SK-MEL-5 (cell line): ENCODE measurements around a stretch of chr1.

DNA sequence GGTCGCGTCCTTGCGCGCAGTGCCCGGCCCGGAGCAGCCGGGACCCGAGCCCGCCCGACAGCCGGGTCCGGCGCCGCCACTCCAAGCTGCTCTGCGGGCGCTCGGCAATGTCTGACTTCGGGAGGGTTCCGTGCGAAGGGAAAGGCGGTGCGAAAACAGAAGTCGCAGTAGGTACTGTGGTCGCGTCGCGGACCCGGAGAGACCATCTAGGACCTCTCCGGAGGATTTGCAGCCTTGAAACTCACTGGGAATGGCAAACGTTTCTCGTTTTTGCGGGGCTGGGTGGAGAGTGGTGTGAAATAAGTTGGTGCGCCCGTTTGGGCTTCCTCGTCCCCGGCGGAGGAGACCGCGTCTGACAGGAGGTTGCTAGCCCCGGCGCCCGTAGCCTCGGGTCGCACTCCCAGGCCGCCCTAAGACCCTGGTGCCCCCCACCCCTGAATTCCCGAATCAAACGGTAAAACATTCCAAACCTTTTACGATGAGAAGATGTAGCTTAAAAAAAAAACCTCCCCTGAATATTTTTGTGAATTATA, 1.1 kb downstream of the SPEN start:
RAMPAGE:
- cytosol, long total RNA, result no peak
- long total RNA, result no peak
- nucleus, long total RNA, result no peak

GRCh38 chr1:15940320-15941261, 35.3 kb downstream of the ZBTB17 start:
RAMPAGE:
- cytosol, long total RNA, result no peak
- long total RNA, result no peak
- nucleus, long total RNA, result no peak

DNA sequence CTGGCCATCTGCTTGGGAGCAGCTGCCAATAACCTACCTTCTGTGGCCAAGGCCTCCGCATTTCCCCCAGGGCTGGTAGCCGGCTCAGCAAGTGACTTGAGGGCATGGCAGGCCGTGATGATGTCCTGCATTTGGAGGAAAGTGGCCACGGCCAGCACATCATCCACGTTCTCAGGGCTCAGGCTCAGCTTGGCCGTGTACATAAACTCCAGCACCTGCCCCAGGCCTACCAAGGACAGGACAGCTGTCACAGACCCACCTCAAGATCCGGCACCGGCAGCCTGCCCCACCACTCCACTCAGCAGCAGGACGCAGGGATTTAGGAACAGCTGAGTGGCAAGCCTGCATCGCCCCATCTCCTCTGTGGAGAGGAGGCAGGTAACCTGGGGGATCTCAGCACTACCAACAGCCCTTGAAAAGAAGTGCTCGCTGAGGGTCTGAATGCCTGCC, 29.0 kb downstream of the ZBTB17 start:
RAMPAGE:
- cytosol, long total RNA, result no peak
- long total RNA, result no peak
- nucleus, long total RNA, result no peak

RAMPAGE:
- cytosol, long total RNA, result no peak
- long total RNA, result no peak
- nucleus, long total RNA, result no peak
These were observed 6.9 kb upstream of the ZBTB17 start for GRCh38 chr1:15982783-15983302.

GRCh38 chr1:16018966-16019480, 1.2 kb upstream of the HSPB7 start:
RAMPAGE:
- cytosol, long total RNA, result no peak
- long total RNA, result no peak
- nucleus, long total RNA, result no peak

RAMPAGE:
- cytosol, long total RNA, result no peak
- long total RNA, result no peak
- nucleus, long total RNA, result no peak
These were observed 1.7 kb upstream of the HSPB7 start for GRCh38 chr1:16019481-16020003.

DNA sequence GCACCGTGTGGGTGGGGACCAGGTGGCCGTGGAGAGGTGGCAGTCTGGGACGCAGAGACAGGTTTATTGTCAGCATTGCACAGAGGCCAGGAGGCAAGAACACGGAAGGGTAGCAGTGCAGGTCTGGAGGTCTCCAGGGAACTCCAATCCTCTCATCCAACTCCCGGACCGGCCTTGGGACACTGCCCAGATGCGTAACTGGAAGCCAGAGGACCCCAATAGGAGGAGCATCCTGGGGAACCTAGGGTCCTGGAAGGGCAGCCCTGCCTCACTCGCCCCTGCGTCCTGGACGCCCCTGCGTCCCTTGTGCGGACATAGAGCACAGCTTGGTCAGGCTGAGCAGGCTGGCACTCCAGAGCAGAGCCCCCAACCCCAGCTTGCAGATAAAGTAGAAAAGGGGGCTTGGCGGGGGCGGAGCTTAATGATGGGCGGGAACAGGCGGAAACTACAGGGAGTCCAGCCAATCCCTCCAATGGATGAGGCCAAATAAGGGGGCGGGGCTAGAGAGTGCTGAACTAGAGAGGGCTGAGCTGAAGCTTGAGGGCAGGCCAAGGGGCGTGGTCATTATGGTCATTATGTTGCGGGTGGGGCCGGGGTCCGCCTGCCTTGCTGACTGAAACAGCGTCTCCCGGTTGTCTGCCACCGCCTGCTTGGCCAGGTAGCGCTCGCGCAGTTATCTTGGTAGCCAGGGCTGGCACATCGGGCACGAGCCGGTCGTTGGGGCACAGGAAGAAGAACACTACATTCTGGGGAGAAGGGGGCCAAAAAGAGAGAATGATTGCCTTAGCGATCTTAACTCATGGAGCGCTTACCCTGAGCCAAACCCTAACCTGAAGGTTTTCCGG, 3.6 kb upstream of the ARHGEF19 start:
RAMPAGE:
- cytosol, long total RNA, result no peak
- long total RNA, result no peak
- nucleus, long total RNA, result no peak

GRCh38 chr1:16378544-16378816, 11.4 kb downstream of the SZRD1 start:
RAMPAGE:
- cytosol, long total RNA, result no peak
- long total RNA, result no peak
- nucleus, long total RNA, result no peak

DNA sequence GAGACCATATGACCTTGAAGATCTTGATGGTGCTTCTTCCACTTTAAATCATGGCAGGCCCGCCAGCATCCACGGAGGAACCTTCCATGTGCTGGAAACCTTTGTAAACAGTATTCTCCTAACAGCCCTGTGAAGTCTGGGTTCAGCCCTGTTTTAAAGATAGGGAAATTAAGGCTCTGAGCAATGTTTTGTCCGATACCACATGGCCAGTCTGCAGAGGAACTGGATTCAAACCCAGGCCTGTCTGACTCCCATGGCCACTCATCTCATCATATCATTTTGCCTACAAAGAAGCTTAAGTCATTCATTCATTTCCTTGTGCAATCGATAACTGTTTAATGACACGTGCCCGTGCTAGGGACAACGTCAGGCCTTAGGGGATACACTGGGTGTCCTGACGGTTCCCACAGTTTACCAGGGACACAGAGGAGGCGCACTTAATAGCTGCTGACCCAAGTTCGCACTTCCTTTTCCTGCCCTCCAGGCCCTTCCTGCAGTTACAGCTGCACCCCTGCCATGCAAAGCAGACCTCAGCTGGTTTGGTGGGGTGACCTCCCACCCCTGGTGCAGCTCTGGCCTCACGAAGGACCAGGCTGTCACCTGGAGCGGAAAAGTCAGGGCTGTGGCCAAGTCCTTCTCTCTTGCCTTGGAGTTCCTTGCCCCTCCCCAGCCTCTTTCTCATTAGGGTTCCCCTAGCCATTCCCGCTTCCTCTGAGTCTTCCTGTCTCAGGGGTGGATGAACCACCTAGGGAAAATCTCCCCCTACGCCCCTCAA, 4.3 kb downstream of the SPATA21 start:
RAMPAGE:
- cytosol, long total RNA, result no peak
- long total RNA, result no peak
- nucleus, long total RNA, result no peak

DNA sequence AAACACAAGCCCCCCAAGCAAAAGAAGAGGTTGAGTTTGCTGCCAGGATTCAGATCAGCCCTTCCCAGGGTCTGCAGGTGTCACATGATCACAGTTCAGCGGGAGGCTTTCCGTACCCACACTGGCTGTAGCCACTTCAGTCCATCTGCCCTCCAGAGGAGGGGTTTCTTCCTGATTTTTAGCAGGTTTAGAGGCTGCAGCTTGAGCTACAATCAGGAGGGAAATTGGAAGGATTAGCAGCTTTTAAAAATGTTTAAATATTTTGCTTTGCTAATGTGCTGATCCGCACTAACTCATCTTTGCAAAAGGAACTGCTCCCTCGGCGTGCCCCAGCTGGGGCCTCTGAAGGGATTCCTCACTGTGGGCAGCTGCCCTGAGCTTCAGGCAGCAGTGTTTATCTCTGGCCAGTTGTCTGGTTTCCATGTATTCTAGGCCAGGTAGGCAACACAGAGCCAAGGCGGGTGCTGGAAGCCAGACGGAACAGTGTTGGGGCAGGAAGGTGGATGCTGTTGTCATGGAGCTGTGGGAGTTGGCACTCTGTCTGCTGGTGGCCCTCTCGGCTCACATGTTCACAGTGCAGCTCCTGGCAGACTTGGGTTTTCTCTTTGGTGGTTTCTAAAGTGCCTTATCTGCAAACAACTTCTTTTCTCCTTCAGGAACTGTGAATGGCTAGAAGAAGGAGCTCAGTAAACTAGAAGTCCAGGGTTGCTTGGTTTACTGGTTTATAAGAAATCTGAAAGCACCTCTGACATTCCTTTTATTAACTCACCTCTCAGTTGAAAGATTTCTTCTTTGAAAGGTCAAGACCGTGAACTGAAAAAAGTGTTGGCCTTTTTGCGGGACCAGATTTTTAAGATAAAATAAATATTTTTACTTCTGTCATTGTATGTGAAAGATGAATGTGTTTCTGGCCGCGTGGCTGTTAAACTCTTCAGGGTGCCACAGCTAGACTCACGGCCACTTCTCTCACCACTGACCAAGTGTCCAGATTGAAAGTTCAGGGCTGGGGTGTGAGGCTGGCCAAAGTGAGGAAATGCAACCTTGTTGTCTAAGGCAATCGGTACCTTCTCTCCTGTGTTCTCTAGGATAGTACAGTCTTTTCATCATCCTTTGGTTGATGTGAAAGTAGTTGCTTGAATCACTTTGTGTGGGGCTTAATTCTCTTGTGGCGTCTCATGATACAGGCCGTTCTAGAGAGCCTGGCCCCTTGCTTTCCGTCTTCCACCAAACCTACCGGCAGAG, 19.1 kb downstream of the NECAP2 start:
RAMPAGE:
- cytosol, long total RNA, result no peak
- long total RNA, result no peak
- nucleus, long total RNA, result no peak

DNA sequence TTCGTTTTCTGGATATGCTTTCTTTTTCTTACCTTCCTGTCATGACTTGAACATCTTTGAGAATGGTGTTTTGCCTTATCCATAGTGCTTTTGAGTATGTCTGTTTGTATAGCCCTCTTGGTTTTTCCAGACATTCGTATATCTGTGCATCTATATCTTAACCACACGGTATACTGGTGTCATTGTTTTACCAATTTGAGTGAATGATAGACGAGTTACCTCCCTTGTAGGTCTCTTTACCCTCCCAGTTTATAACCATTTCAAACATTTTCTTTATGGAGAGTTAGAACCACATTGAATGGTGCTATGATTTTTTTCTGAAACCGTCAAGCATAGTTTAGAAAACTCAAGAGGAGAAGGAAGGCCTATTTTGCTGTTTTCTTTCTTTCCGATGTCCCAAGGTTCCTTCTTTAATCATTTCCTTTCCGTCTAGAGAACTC, 32.0 kb downstream of the NECAP2 start:
RAMPAGE:
- cytosol, long total RNA, result no peak
- long total RNA, result no peak
- nucleus, long total RNA, result no peak

RAMPAGE:
- cytosol, long total RNA, result no peak
- long total RNA, result no peak
- nucleus, long total RNA, result start-site peak on the minus strand at chr1:16499219-16499286, 28 and 16 reads in 2 replicates
These were observed 58.6 kb downstream of the NECAP2 start for GRCh38 chr1:16498926-16499627.

RAMPAGE:
- cytosol, long total RNA, result no peak
- long total RNA, result no peak
- nucleus, long total RNA, result no peak
These were observed 173.3 kb downstream of the NECAP2 start for GRCh38 chr1:16613820-16614291.

DNA sequence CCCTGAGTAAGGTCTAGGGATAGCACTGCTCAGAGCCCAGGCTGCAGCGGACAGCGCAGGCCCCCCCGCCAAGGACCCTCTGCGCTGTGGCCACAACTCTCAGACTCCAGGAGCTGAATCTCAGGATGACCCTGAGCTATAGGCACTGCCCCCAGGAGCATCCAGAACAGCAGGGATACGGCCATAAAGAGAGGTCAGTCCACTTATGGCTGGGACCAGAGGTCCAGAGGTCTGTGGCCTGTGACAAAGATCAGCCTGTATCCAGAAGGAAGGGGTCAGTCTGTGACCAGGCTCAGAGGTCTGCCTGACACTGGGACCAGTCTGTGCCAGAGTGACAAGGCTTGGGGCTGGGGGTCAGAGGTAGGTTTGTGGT, 186.2 kb downstream of the NECAP2 start:
RAMPAGE:
- cytosol, long total RNA, result no peak
- long total RNA, result no peak
- nucleus, long total RNA, result no peak

GRCh38 chr1:16685816-16686384, 235.8 kb upstream of the CROCC start:
RAMPAGE:
- cytosol, long total RNA, result no peak
- long total RNA, result no peak
- nucleus, long total RNA, result no peak

DNA sequence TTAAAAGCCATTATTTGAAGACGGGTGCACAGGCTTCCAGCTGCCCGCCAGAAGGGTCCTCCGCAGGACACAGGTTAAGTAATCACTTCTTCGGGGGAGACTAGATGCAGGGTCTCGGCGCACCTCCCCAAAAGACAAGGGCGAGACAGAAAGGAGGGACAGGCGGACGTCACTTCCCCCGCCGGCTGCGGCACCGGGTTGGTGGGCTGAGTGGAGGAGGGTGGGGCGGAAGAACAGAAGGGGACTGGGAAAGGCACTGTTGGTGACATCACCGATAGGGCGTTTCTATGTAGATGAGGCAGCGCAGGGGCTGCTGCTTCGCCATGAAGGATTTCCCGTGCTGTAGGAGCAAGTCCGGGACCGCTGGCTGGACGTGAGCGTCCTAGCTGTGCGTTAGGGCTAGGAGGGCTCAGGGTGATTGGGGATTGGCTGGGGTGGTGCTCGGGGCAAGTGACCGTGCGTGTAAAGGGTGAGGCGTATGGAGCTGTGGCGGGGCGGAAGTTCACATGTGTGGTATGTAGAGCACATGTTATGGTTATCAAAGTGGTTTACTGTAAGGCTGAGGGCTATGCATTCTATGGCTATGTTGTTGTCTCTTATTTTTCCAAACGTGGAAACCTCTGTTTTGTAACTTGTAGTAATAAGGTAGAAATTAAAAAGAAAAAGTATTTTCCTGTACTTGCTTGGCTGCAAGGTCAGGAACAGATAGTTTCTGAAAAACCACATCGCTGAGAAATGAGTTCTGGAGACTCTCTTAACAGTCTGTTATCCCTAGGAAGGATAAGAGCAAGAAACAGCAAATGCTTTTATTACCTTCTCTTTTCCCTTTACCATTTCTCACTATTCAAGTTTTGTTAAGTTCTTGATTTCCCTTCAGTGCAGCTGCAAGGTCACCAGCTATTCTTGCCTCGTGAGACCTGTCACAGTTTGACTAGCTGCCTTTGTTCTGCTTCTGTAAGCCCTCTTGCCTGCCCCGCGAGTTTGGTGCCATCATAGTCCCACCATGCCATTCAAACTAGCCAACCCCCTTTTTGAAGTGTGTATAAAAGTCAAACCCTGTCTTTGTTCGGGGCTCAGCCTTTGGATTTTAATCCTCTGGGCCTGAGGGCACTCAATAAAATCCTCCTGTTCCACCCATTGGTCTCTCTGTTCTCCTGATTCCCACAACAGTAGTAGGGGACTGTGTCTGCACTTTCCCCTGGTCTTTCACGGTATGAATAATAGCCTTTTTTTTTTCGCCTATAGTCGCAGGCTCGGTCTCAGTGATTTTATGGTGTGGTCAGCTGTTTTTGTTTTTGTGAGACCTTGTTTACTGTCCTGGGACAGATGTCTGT, 16.6 kb upstream of the CROCC start:
RAMPAGE:
- cytosol, long total RNA, result no peak
- long total RNA, result no peak
- nucleus, long total RNA, result start-site peak on the minus strand centred at position 138 of the sequence, 19 bp wide, 15 and 14 reads in 2 replicates

RAMPAGE:
- cytosol, long total RNA, result no peak
- long total RNA, result no peak
- nucleus, long total RNA, result no peak
These were observed 1.3 kb downstream of the CROCC start for GRCh38 chr1:16922965-16923559.

RAMPAGE:
- cytosol, long total RNA, result no peak
- long total RNA, result no peak
- nucleus, long total RNA, result no peak
These were observed 24.6 kb downstream of the MFAP2 start for GRCh38 chr1:16955673-16956339.

RAMPAGE:
- cytosol, long total RNA, result no peak
- long total RNA, result no peak
- nucleus, long total RNA, result no peak
These were observed 14.7 kb downstream of the MFAP2 start for GRCh38 chr1:16965511-16966393.

DNA sequence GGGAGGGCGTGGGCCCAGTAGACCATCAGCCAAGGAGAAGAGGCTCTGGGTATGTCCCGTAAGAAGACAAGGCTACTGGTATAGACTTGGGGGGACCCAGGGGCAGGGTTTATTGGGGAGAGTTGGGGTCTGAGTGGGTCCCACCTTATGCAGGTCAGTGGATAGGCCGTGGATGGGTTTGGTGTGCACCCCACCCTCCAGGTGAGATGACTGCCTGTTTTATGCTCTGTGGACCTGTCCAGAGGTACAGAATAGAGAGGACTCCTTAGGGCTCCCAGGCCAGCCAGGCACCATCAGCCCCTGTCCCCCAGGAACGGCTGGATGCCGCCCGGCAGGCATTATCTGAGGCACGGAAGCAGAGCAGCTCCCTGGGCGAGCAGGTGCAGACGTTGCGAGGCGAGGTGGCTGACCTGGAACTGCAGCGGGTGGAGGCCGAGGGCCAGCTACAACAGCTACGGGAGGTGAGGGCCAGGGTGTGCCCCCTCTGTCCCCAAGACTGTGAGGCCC, 10.9 kb downstream of the MFAP2 start:
RAMPAGE:
- cytosol, long total RNA, result no peak
- long total RNA, result no peak
- nucleus, long total RNA, result no peak